Testis (tissue), 5 donors: ENCODE results near the genes OSBPL9 and BTF3L4.

- PRO-cap, 3 experiments, result no peak in any of the 3 experiments
- RAMPAGE, long total RNA, 2 experiments, result no peak in any of the 2 experiments
- RRBS, result no CpG with 5 or more reads among the region's 7 CpGs
These were observed 4.4 kb upstream of the TTC39A start for GRCh38 chr1:51334746-51335262.

DNA sequence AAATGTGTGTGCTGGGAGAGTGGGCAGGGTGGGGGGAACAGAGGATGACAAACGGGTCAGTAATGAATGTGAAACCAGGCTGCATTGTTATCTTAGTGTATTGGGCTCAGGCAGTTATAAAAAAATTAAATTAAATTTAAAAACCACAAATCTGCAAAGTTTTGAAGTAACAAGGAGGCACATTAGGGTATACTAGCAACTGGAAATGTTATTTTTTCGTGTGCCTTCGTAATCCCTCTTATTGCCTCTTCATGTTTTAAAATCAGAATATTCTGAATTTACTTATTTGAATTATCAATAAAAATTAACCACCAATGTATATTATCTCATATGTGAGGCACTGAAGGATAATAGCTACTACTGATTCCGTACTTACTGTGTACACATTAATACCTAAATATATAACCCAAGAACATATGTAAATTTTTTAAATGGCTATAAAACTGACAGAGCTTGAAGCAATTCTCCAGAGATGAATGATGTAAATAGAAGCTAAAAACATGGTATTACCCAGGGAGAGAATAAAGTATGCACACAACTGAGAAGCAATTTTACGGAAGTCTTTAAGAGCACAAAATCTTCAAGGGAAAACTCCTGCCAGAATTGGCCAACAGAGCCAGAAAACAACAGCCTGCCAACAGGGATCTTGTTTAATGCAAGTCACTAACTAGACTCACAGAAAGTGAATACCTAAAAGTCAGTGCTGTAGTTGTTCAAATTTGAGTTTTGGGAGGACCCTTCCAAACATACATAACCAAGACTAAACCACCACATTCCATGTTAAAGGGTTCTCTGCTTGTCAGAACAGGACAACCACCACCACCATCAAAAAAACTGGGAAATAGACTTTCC lies 1.9 kb downstream of the EPS15 start:
- PRO-cap, 3 experiments, result peak in 1 of 3 experiments; most common plus-strand start position 610 of the sequence (in 1)
- RAMPAGE, long total RNA, 2 experiments, result no peak in any of the 2 experiments
- RRBS, result no CpG with 5 or more reads among the region's 5 CpGs

DNA sequence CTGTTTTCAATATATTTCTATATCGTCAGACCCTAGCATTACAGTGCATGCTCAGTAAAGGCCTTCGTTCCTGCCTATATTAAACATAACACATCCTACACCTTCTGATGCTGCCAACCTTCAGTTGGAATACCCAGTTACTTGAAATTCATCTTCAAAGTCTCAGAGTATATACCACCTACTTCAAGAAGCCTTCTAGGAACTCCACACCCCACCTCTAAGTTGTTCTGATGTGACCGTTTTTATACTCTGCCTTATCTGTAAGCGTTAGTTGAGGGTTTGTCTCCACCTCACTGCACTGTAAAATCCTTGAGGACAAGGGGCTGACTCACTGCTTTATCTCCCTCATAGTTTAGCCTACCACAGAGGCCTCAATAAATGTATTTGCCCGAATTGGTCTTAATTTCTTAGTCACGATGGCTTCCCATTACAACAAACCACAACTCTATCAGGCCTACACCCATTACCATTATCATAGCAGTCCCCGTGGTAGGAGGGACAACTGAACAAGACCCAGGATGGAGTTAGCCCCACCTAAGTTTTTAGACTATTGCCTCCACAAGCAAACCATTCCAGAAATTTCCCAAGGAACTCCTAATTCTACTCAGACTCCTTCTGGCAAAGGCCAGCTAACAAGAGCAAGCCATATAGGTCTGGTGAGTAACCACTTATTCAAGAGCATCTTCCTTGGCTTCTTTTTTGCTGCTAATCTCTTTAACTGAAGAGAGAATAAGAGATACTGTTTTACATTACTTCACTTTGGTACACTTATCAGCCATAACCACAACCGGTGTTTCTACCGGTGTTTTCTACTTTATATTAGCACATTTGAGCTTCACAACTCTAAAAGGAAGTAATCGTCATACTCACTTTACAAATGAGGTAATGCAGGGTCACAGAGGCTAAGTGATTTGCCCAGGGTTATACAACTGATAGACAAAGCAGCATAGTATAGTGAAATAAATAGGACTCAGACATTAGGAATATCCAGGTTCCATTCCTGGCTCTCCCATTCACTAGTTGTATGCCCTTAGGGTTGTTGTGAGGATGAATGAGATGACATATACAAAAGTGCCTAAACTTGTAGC lies 1.5 kb upstream of the EPS15 start:
- PRO-cap, 3 experiments, result no peak in any of the 3 experiments
- RAMPAGE, long total RNA, 2 experiments, result no peak in any of the 2 experiments
- RRBS, result no CpG with 5 or more reads among the region's 10 CpGs

GRCh38 chr1:51572226-51572779 lies 44.6 kb upstream of the OSBPL9 start:
- PRO-cap, 3 experiments, result peak in 1 of 3 experiments; most common minus-strand start chr1:51572487 (in 1)
- RAMPAGE, long total RNA, 2 experiments, result no peak in any of the 2 experiments
- RRBS, result no CpG with 5 or more reads among the region's 5 CpGs

- PRO-cap, 3 experiments, result peak in 2 of 3 experiments; most common plus-strand start chr1:51583686 (in 2); most common minus-strand start chr1:51583569 (in 1)
- RAMPAGE, long total RNA, 2 experiments, result start-site peak on the minus strand in 2 of 2 experiments, at chr1:51583546-51583787 at its widest, 13 to 14 reads per replicate
- RRBS, result no CpG with 5 or more reads among the region's 11 CpGs
These were observed 33.5 kb upstream of the OSBPL9 start for GRCh38 chr1:51583311-51583973.

- PRO-cap, 3 experiments, result peak in 3 of 3 experiments; most common plus-strand start chr1:51617092 (in 2); most common minus-strand start chr1:51616989 (in 3)
- RAMPAGE, long total RNA, 2 experiments, result start-site peak on the plus strand in 2 of 2 experiments, at chr1:51617097-51617147 at its widest, 66 to 302 reads per replicate
- RRBS, result no CpG with 5 or more reads among the region's 24 CpGs
These were observed at the start of gene OSBPL9 for GRCh38 chr1:51616744-51617221. Gene OSBPL9, plus strand, starts transcription at chr1:51617092.

DNA sequence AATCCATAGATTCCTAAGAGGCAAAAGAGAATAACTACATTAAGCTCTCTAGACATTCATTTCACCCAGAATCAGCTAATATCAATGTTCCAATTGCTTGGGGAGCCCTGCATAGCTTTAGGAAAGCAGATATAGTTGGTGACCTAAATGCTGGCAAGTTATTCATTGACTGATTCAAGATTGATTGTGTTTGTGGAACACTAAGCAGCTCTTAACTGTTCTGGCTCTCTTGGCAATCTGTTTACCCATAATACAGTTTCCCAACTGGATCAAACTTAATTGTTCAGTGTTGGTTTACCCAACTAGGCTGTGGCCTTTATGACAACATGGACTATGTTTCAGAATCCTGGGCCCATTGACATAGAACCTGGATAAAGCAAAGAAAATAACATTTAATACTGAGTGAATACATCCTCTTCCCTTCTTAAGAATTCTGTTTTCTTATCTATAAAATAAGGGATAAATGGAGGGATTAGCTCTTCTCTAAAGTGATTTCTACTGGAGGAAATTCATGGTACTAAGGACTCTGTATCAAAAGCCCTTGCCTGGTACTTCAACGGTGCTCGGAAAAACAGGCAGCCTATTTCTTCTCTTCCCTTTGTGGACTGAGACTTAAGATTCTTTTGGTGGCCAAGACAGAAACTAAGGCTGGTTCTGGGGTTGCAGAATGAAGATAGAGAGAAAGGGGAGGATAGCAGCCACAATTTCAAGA lies 83.5 kb downstream of the NRDC start:
- PRO-cap, 3 experiments, result no peak in any of the 3 experiments
- RAMPAGE, long total RNA, 2 experiments, result no peak in any of the 2 experiments
- RRBS, result no CpG with 5 or more reads among the region's 2 CpGs

DNA sequence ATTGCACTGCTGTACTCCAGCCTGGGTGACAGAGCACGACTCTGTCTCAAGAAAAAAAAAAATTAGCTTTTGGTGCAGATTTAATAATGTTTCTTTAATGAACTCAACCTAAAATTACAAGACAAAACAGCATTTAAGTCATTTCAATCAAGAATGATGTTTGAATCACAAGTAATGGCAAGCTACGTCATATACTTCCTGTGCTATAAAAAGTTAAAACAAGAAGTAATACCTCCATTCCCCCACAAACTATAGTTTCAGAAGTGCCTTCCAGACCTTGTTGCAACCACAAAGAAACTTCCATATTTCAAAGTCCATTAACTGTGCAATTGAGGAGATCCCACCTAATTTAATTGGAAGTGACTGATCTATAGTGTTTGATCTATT lies 15.2 kb downstream of the NRDC start:
- PRO-cap, 3 experiments, result no peak in any of the 3 experiments
- RAMPAGE, long total RNA, 2 experiments, result no peak in any of the 2 experiments
- RRBS, result no CpG with 5 or more reads among the region's 2 CpGs

DNA sequence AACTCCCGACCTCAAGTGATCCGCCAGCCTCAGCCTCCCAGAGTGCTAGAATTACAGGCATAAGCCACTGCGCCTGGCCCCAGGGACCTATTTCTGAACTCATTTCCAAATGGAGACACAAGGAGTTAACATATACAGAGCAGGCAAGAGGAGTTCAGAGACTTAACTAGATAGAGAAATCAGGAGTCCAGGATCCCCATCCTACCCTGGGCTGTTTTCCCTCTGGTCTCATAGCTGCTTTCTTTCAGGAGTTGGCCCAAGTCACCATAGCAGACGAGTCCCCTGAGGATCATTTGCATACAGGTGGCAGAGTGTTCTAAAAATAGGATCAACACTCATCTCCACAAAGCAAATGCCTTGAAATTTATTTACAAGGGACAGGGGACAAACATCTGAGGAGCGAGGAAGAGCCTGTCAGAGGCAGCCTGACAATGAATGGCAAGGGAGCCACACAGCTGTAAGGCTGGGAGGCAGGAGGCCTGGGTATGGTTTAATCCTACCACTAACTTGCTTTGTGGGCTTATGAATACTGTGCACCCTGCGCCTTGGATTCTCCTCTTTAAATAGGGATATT lies 34.8 kb downstream of the RAB3B start:
- PRO-cap, 3 experiments, result no peak in any of the 3 experiments
- RAMPAGE, long total RNA, 2 experiments, result no peak in any of the 2 experiments
- RRBS, result no CpG with 5 or more reads among the region's 6 CpGs

- PRO-cap, 3 experiments, result no peak in any of the 3 experiments
- RAMPAGE, long total RNA, 2 experiments, result no peak in any of the 2 experiments
- RRBS, result no CpG with 5 or more reads among the region's 14 CpGs
These were observed 15.8 kb upstream of the RAB3B start for GRCh38 chr1:52006179-52006917.

DNA sequence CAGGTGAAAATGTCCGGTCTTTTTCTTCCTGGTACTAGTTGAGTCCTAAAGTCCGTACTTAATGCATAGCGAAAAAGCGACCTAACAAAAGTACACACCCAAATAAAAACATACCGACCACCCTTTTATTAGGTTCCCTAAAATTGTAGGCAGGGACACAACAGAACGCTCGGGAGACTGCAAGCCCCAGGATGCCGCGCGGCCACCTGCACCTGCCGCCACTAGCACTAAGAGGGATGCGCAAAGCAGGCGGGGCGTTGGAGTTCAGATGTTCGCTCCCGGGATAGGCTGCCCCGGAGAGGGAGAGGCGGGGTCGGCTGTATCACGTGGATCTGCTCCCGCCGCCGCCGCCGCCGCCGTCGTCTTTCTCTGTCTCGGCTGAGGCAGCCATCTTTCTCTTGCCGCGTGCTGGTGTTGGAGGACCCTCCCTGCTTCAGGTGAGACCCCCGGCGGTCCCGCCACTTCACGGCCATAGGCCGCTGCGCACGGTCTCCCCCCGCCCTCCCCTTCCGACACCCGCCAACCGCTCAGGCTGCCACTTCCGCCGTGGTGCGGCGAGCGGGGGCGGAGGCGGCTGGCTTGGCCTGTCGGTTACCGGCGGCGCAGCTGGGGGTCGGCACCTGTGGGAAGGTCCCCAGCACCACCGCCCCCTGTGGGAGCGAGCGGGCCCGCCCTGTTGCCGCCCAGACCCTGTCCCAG lies at the start of gene BTF3L4:
Gene BTF3L4 (plus strand): TSS at position 353 of the 699 bp plus-strand sequence.
- PRO-cap, 3 experiments, result peak in 3 of 3 experiments; most common plus-strand start position 330 of the sequence (in 3); most common minus-strand start position 229 of the sequence (in 3)
- RAMPAGE, long total RNA, 2 experiments, result start-site peak on the plus strand in 2 of 2 experiments, centred at positions 213 to 346 of the sequence, 77 to 844 reads per replicate; start-site peak on the minus strand in 2 of 2 experiments, centred at positions 205 to 359 of the sequence, 21 to 37 reads per replicate
- RRBS, result no CpG with 5 or more reads among the region's 59 CpGs

DNA sequence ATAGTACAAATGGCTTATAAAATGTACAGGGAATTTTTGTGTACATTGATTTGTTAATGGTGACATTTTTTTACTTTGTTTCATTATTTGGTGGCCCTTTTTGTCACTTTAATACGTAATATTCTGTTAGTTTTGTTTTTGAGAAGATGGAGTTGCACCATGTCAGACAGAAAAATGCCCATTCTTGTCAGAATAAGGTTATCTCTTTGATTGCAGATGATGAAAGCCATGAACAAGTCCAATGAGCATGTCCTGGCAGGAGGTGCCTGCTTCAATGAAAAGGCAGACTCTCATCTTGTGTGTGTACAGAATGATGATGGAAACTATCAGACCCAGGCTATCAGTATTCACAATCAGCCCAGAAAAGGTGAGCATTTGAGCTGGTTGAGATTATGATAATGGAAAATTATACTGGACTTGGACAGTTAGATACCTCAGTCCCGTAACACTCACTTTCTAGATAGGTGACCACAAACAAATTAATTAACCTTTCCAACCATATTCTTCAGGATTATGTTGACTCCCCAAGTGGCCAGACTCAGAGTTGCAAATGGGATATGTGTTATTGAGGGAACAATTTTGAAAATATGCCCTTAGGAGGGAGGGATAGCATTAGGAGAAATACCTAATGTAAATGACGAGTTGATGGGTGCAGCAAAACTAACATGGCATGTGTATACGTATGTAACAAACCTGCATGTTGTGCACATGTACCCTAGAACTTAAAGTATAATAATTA lies 33.3 kb downstream of the CC2D1B start:
- PRO-cap, 3 experiments, result no peak in any of the 3 experiments
- RAMPAGE, long total RNA, 2 experiments, result no peak in any of the 2 experiments
- RRBS, result no CpG with 5 or more reads among the region's 4 CpGs

GRCh38 chr1:52631592-52632292 lies 1.2 kb upstream of the SHISAL2A start:
- PRO-cap, 3 experiments, result no peak in any of the 3 experiments
- RAMPAGE, long total RNA, 2 experiments, result no peak in any of the 2 experiments
- RRBS, result no CpG with 5 or more reads among the region's 8 CpGs

- PRO-cap, 3 experiments, result no peak in any of the 3 experiments
- RAMPAGE, long total RNA, 2 experiments, result no peak in any of the 2 experiments
These were observed 1.3 kb downstream of the ZYG11B start for GRCh38 chr1:52727552-52727908.

- PRO-cap, 3 experiments, result no peak in any of the 3 experiments
- RAMPAGE, long total RNA, 2 experiments, result no peak in any of the 2 experiments
- RRBS, result no CpG with 5 or more reads among the region's 7 CpGs
These were observed 7.1 kb downstream of the ECHDC2 start for GRCh38 chr1:52914336-52914904.

DNA sequence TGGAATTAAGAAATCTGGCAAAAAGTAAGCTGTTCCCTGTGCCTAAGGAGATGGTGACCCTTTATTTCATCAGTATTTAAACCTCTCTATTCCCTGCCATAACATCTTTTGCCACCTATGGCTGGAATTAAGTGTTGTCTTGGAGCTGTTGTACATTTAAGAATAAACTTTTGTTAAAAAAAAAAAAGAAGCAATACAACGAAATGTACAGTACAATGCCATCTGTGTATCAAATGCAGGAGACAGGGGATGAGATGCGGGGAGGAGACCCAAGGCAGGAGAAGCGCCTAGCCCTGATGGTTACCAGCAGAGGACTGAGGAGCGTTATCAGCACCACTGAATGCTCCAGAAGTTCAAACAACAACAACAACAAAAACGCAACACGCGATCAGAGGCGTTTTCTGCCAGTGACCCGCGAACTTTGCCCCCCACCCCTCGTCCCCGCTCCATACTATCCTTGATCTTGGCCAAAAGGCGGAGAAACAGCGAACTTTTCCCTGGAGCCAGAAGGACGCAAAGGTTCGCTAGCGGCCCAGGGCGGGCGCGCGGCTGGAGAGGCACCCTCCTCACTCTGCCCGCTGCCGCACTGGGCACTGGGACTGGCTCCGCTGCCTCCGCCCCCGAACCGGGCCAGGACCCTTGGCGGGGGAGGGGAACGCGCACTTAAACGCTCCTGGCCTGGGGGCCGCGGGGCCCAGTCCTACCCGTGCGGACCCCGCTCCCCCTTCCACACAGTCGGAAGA lies 799 bp downstream of the ECHDC2 start:
- PRO-cap, 3 experiments, result peak in 3 of 3 experiments; most common plus-strand start position 581 of the sequence (in 2); most common minus-strand start position 573 of the sequence (in 2)
- RAMPAGE, long total RNA, 2 experiments, result start-site peak on the plus strand in 1 of 2 experiments, centred at position 250 of the sequence, 8 reads per replicate
- RRBS, result no CpG with 5 or more reads among the region's 37 CpGs

- PRO-cap, 3 experiments, result no peak in any of the 3 experiments
- RAMPAGE, long total RNA, 2 experiments, result no peak in any of the 2 experiments
- RRBS, result no CpG with 5 or more reads among the region's 4 CpGs
These were observed 1.9 kb downstream of the SCP2 start for GRCh38 chr1:52928911-52929366.

GRCh38 chr1:53052399-53052876 lies 9.6 kb upstream of the PODN start:
- PRO-cap, 3 experiments, result no peak in any of the 3 experiments
- RAMPAGE, long total RNA, 2 experiments, result no peak in any of the 2 experiments
- RRBS, result no CpG with 5 or more reads among the region's 4 CpGs

GRCh38 chr1:53060435-53061150 lies 1.4 kb upstream of the PODN start:
- PRO-cap, 3 experiments, result peak in 2 of 3 experiments; most common plus-strand start chr1:53060817 (in 1); most common minus-strand start chr1:53060700 (in 1)
- RAMPAGE, long total RNA, 2 experiments, result no peak in any of the 2 experiments
- RRBS, result no CpG with 5 or more reads among the region's 4 CpGs

GRCh38 chr1:53082259-53082861 lies 20.3 kb downstream of the PODN start:
- PRO-cap, 3 experiments, result no peak in any of the 3 experiments
- RAMPAGE, long total RNA, 2 experiments, result start-site peak on the plus strand in 1 of 2 experiments, at chr1:53082493-53082517 at its widest, 25 reads per replicate
- RRBS, result no CpG with 5 or more reads among the region's 10 CpGs